ENCODE measurements around the genes ATP8A2 and CDX2.

- PRO-cap, 3 experiments: no peak in any of the 3 experiments
- RAMPAGE, long total RNA, 2 experiments: no peak in any of the 2 experiments
- RRBS: 2% methylated on average over 35 of the region's 75 CpGs
Observed at GRCh38 chr13:25371459-25372336, at the start of gene ATP8A2. Gene ATP8A2, plus strand, starts transcription at chr13:25371974.

GRCh38 chr13:26214347-26214654 is 7.8 kb downstream of the RNF6 start:
- PRO-cap, 3 experiments: no peak in any of the 3 experiments
- RAMPAGE, long total RNA, 2 experiments: no peak in any of the 2 experiments
- RRBS: no CpG with 5 or more reads among the region's 10 CpGs

DNA sequence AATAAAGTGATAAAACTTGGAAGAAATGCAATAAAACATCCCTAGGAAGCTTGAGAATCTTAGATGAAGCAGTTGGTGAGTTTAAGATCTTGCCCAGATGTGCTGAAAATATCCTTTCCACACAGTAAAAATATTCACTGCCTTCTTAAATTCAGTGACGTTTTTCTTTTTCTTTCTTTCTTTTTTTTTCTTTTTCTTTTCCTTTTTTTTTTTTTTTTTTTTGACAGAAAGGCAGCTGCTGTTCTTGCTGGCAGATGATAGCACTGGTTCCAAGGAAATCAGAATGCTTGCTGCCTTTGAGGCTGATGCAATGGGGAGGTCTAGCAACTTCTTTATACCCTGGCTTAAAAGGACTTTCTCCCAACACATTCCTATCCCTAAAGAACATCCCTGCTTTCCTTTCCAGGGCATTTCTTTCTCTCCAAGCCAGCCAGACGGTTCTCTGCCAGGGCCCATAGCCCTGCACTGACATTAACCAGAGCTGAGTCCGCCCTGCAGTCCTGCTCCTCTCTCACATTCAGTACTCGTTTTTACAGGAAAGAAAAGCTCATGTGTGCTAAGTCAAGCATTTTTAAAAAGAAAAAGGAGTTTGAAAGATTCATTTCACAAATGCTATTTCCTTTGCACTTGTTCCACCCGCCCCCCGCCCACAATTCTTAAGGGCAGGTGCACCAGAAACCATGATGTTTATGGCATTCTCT is 133.9 kb upstream of the WASF3 start:
- PRO-cap, 3 experiments: no peak in any of the 3 experiments
- RAMPAGE, long total RNA, 2 experiments: no peak in any of the 2 experiments
- RRBS: no CpG with 5 or more reads among the region's 6 CpGs

- PRO-cap, 3 experiments: peak in 1 of 3 experiments; most common plus-strand start chr13:26658698 (in 1)
- RAMPAGE, long total RNA, 2 experiments: no peak in any of the 2 experiments
- RRBS: no CpG with 5 or more reads among the region's 1 CpG
Observed at GRCh38 chr13:26658556-26658834, 101.0 kb downstream of the WASF3 start.

GRCh38 chr13:26930232-26930738 is 169.7 kb upstream of the GPR12 start:
- PRO-cap, 3 experiments: peak in 2 of 3 experiments; most common plus-strand start chr13:26930533 (in 2)
- RAMPAGE, long total RNA, 2 experiments: no peak in any of the 2 experiments
- RRBS: no CpG with 5 or more reads among the region's 19 CpGs

DNA sequence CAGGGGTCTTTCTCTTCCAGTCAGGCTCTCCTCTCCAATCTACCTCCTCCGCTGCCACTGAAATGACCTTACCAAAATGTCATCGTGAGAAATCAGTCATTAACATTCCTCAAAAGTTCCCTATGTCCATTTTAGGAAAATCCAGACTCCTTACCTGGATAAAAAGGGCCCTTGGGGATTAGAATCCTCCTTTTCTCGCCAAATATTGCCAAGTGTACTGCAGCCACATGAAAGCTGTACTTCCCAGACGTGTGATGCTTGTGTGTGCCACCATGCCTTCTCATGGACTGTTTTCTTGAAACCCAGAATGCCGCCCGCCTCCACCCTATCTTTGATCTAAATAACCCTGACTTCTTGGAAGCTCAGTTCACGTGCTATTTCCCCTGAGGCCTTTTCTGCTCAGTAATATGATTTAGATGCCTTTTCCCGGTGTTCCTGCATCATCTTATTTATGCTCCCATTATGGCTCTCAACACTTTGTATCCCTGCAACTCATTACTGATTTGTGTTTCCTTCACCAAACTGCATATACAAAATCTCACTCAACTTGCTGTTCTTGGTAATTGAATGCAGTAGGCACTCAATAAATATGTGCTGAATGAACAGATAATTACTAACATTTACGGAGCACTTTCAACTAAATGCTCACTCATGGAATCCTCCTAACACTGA is 116.1 kb downstream of the USP12 start:
- PRO-cap, 3 experiments: no peak in any of the 3 experiments
- RAMPAGE, long total RNA, 2 experiments: no peak in any of the 2 experiments
- RRBS: no CpG with 5 or more reads among the region's 9 CpGs

- PRO-cap, 3 experiments: no peak in any of the 3 experiments
- RAMPAGE, long total RNA, 2 experiments: no peak in any of the 2 experiments
- RRBS: no CpG with 5 or more reads among the region's 3 CpGs
Observed at GRCh38 chr13:27131195-27131487, 40.5 kb downstream of the USP12 start.

GRCh38 chr13:27403790-27404515 is 20.5 kb upstream of the GTF3A start:
- PRO-cap, 3 experiments: no peak in any of the 3 experiments
- RAMPAGE, long total RNA, 2 experiments: no peak in any of the 2 experiments
- RRBS: no CpG with 5 or more reads among the region's 12 CpGs

DNA sequence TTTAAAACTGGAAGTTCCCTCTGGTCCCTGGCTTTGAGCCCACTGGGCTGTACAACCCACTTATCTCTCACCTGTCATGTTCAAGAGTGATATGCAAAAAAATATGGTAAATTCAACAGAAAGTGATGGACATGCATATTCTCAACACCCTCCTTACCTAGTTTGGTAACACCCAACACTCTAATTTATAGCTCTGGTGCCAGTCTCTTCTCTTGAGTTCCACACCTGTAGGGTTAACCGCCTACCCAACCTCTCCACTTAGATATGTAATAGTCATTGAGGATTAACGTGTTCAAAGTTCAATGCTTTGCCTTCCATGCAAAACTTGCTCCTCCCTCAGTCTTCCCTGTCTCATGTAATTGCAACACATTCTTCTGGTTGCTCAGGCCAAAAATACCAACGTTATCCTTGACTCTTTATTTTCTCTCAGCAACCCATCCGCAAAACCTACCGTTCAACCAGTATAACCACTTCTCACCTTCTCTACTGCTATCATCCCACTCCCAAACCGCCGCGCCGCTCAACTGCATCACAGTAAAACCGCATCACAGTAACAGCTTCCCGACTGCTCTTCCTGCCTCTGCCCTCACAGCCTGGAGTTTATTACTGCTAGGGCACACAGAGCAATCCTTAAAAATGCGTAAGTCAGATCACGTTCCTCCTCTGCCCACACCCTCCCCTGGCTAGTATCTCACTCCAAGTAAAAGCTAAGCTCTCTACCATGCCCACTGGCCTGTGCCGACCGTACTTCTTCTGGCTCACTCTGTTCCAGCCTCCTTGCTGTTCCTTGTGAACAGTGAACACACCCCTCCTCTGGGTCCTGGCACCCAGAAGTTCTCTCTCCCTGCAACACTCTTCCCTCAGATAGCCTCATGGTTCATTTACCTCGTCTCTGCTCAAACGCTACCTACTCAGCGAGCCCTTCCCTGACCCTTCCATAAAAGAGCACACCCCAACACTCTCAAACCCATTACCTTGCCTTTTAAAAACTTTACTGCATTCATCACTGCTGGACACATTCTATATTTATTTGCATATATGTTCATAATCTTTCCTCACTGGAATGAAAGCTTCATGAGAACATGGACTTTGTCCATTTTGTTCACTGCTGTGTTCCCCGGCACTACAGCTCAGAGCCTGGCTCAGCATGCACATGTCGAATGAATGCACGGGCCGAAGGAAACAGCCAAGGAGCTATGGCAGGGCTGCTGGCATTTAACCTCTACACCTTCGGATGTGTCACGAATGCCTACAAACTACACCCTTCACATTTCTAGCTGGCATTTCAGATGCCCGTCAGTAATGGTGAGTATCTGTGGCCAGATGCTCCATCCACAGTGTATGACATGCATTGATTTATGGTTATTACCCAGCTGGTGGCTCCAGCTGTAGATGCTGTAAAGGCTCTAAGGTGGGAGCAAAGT is 8.0 kb downstream of the MTIF3 start:
- PRO-cap, 3 experiments: no peak in any of the 3 experiments
- RAMPAGE, long total RNA, 2 experiments: start-site peak on the plus strand in 1 of 2 experiments, centred at position 594 of the sequence, 5 reads per replicate; start-site peak on the minus strand in 1 of 2 experiments, centred at position 489 of the sequence, 36 reads per replicate
- RRBS: no CpG with 5 or more reads among the region's 25 CpGs

- PRO-cap, 3 experiments: peak in 1 of 3 experiments; most common plus-strand start chr13:27449343 (in 1)
- RAMPAGE, long total RNA, 2 experiments: no peak in any of the 2 experiments
- RRBS: no CpG with 5 or more reads among the region's 17 CpGs
Observed at GRCh38 chr13:27448980-27449623, 1.3 kb downstream of the MTIF3 start.

DNA sequence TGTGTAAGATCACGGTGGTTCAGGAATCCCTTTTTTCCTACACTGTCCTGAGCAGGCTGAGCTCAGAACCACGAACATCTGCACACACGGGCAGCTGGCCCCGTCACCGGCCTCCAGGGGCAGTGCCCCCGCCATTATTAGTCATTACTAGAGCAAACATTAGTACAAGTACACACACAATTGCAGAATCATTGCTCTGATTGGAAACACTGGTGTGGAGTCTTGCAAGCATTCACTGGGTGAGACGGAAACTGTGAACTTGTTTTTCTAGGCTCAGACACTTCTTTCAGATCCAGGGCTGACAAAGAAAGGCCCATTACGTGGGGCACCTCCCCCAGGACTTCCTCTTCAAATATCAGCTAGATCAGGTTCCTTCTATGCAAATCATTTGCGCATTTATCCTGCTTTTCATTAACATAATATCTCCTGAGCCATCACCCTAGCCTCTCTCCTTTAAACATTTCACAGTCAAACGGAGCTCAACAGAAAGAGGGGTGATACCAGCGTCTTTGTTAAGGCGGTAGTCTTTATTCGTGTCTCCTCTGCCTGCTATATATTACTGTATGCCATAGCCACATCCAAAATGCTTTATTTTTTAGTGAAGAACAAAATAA is 27.0 kb upstream of the MTIF3 start:
- PRO-cap, 3 experiments: no peak in any of the 3 experiments
- RAMPAGE, long total RNA, 2 experiments: no peak in any of the 2 experiments
- RRBS: no CpG with 5 or more reads among the region's 13 CpGs

- PRO-cap, 3 experiments: no peak in any of the 3 experiments
- RAMPAGE, long total RNA, 2 experiments: no peak in any of the 2 experiments
- RRBS: no CpG with 5 or more reads among the region's 4 CpGs
Observed at GRCh38 chr13:27607103-27607607, 13.2 kb downstream of the LNX2 start.

GRCh38 chr13:27851082-27852186 is 59.2 kb downstream of the GSX1 start:
- PRO-cap, 3 experiments: no peak in any of the 3 experiments
- RAMPAGE, long total RNA, 2 experiments: no peak in any of the 2 experiments
- RRBS: no CpG with 5 or more reads among the region's 26 CpGs

DNA sequence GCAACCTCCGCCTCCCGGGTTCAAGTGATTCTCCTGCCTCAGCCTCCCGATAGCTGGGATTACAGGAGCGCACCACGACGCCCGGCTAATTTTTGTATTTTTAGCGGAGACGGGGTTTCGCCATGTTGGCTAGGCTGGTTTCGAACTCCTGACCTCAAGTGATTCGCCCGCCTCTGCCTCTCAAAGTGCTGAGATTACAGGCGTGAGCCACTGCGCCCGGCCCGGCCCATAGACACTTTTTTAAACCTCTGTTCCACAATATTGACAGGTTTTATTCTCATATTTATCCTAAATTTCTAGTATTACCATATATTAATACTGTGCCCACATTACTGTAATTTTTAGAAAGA is 9.3 kb downstream of the CDX2 start:
- PRO-cap, 3 experiments: no peak in any of the 3 experiments
- RAMPAGE, long total RNA, 2 experiments: no peak in any of the 2 experiments
- RRBS: no CpG with 5 or more reads among the region's 17 CpGs

- PRO-cap, 3 experiments: no peak in any of the 3 experiments
- RAMPAGE, long total RNA, 2 experiments: start-site peak on the plus strand in 1 of 2 experiments, at chr13:27960468-27960543 at its widest, 7 reads per replicate
- RRBS: 3% methylated on average over 17 of the region's 38 CpGs
Observed at GRCh38 chr13:27960164-27960719, 8.9 kb downstream of the CDX2 start.

DNA sequence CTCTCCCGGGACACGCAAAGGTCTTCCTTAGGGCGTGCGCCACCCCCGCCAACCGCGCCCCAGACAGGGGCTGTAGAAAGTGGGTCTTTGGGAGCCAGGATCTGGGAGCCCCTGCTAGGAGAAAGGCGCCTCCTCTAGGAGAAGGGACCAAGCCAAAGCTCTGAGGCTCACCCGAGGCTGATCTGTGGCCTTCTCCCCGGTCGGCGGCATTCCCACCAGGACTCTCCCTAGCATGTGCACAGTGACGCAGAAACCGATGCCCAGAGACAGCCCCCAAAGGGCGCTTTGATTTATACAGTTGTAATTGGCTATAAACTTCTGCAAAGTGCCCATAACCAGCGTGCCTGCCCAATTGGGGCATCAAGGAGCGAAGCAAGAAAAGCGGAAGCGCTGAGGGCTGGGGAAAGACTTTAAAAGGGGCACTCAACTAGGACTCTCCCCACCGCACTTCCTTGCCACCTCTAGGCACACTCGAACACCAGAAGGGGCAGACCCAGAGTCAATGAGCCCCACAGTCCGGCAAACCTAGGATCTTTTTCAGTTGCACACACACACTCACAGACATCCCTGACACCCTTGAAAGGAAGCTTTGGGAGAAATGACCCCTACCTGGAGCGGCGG is 1.9 kb downstream of the CDX2 start:
- PRO-cap, 3 experiments: no peak in any of the 3 experiments
- RAMPAGE, long total RNA, 2 experiments: no peak in any of the 2 experiments
- RRBS: no CpG with 5 or more reads among the region's 24 CpGs

DNA sequence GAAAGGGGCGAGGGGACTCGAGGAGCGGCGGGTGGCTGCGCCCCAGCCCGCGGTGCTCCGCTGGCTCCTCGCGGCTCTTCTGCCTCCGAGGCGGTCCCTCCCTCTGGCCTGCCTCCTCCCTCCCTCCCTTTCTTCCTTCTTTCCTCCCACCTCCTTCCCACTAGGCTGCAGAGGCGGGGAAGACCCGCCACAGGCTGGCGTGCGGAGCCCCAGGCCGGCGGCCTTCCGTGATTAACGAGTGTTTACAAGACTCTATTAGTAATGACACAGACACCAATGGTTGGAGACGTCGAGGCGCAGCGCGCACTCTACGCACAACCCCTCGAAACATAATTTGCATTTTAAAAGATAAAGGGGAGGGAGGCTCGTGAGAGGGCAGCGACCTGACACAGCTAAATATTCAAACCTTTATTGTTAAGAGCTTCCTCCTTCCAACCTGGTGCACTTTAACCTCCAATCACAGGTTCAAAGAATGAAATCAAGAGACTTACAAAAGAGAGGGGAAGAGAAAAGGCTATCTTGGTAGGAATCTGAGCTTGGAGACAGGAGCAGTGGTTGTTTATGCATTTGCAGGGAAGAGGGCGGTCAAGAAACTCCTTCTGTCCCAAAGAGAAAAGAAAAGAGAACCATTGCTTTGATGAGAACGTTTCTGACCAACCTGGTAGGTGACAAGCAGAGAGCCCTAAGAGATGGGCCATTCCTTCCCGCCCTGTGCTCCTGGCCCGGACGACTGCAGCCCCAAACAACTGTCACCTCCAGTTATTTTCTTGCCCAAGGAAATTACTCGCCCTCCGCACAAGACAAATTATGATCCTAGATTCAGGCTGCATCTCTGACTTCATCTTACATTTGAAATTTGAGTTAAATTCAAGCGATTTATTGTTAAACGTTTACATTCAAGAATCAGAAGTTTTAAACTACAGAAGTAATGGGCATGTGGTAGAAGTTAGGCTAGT is at the start of gene CDX2:
CDX2 (minus strand) TSS at position 233 of the 956 bp plus-strand sequence.
- PRO-cap, 3 experiments: peak in 1 of 3 experiments; most common minus-strand start position 79 of the sequence (in 1)
- RAMPAGE, long total RNA, 2 experiments: no peak in any of the 2 experiments
- RRBS: no CpG with 5 or more reads among the region's 38 CpGs

DNA sequence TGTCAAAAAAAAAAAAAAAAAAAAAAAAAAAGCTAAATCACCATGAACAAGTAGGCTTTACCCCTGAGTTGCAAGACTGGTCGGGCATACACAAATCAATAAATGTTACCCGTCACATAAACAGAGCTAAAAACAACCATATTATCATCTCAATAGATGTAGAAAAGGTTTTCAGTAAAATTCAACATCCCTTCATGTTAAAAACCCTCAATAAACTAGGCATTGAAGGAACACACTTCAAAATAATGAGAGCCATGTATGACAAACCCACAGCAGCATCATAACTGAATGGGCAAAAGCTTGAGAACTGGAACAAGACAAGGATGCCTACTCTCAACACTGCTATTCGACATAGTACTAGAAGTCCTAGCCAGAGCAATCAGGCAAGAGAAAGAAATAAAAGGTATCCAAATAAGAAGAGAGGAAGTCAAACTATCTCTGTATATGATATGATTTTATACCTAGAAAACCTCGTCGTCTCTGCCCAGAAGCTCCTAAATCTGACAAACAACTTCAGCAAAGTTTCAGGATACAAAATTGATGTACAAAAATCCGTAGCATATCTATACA is 18.7 kb downstream of the PAN3 start:
- PRO-cap, 3 experiments: no peak in any of the 3 experiments
- RAMPAGE, long total RNA, 2 experiments: no peak in any of the 2 experiments
- RRBS: no CpG with 5 or more reads among the region's 6 CpGs

GRCh38 chr13:28277124-28277645 is 138.8 kb downstream of the PAN3 start:
- PRO-cap, 3 experiments: no peak in any of the 3 experiments
- RAMPAGE, long total RNA, 2 experiments: no peak in any of the 2 experiments
- RRBS: no CpG with 5 or more reads among the region's 2 CpGs

DNA sequence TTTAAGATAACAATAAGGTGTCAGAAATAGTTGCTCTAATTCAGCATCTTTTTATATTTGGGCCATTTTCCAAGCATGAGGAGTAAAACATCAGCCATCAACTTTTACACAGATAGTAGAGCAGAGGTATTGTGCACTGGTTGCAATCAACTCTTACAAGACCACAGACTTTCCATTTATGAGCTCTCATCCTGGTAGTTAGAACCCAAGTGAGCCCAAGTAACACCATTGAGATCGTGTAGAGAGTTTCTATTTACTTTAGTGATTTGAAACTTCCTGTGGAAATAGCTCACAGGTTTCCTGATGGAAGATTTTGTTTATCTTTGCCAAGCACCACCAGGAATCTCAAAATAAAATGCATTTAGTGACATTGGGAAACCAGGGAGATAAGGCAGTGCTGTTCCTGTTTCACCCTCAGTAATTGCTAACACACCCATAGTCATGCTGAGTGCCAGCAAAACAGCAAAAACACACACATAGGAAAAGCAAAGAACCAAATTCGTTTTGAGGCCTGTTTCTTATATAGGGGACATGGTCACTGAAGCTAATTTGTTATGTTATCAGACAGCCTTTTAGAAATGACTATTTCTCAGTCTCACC is 102.5 kb downstream of the FLT1 start:
- PRO-cap, 3 experiments: no peak in any of the 3 experiments
- RAMPAGE, long total RNA, 2 experiments: no peak in any of the 2 experiments
- RRBS: no CpG with 5 or more reads among the region's 2 CpGs

All from testis (tissue), 5 donors.